Endodermal cell (in vitro differentiated cells): ENCODE data around the gene TUBB2A.

GRCh38 chr6:2891654-2892363 is 11.3 kb downstream of the SERPINB9 start:
- PRO-cap, result no peak

DNA sequence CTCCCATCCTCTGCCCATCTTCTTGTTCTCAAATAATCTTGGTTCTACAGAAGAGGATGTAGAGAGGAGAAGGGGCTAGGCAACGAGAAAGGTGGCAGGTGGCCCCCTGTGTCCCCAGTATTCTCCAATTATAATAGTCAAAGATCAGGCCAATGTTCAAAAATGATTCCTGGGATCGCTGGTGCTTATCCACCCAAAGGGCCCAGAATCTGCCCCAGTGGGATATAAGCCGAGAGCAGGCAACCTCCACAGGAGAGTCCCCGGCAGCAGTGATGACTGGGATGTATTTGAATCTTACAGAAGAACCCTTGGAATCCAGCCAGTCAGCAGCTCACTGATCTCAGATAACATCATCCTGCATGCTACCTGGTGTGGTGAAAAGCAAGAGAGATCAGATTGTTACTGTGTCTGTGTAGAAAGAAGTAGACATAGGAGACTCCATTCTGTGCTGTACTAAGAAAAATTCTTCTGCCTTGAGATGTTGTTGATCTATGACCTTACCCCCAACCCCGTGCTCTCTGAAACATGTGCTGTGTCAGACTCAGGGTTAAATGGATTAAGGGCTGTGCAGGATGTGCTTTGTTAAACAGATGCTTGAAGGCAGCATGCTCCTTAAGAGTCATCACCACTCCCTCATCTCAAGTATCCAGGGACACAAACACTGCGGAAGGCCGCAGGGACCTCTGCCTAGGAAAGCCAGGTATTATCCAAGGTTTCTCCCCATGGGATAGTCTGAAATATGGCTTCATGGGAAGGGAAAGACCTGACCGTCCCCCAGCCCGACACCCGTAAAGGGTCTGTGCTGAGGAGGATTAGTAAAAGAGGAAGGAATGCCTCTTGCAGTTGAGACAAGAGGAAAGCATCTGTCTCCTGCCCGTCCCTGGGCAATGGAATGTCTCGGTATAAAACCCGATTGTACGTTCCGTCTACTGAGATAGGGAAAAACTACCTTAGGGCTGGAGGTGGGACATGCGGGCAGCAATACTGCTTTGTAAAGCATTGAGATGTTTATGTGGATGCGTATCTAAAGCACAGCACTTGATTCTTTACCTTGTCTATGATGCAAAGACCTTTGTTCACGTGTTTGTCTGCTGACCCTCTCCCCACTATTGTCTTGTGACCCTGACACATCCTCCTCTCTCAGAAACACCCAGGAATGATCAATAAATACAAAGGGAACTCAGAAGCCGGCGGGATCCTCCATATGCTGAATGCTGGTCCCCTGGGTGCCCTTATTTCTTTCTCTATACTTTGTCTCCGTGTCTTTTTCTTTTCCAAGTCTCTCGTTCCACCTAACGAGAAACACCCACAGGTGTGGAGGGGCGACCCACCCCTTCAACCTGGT is 5.7 kb upstream of the SERPINB9 start:
- PRO-cap, result bidirectional peak, plus-strand start at position 340 of the sequence, minus-strand start at position 274 of the sequence; bidirectional peak, plus-strand start at position 932 of the sequence, minus-strand start at position 790 of the sequence; unidirectional peak, plus-strand start at position 1,183 of the sequence

DNA sequence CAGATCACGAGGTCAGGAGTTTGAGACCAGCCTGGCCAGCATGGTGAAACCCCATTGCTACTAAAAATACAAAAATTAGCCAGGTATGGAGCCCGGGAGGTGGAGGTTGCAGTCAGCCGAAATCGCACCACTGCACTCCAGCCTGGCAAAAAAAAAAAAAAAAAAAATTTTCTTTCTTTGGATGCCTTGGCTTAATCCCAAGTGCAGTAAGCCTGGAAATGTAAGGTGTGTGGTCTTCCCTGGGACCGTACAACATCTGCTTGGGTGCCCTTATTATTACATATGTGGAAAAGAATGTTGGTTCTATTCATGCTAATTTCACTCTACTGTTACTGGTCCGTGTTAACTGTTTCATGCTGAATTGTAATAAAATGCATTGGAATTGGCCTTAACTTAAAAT is 1.5 kb downstream of the SERPINB6 start:
- PRO-cap, result no peak

DNA sequence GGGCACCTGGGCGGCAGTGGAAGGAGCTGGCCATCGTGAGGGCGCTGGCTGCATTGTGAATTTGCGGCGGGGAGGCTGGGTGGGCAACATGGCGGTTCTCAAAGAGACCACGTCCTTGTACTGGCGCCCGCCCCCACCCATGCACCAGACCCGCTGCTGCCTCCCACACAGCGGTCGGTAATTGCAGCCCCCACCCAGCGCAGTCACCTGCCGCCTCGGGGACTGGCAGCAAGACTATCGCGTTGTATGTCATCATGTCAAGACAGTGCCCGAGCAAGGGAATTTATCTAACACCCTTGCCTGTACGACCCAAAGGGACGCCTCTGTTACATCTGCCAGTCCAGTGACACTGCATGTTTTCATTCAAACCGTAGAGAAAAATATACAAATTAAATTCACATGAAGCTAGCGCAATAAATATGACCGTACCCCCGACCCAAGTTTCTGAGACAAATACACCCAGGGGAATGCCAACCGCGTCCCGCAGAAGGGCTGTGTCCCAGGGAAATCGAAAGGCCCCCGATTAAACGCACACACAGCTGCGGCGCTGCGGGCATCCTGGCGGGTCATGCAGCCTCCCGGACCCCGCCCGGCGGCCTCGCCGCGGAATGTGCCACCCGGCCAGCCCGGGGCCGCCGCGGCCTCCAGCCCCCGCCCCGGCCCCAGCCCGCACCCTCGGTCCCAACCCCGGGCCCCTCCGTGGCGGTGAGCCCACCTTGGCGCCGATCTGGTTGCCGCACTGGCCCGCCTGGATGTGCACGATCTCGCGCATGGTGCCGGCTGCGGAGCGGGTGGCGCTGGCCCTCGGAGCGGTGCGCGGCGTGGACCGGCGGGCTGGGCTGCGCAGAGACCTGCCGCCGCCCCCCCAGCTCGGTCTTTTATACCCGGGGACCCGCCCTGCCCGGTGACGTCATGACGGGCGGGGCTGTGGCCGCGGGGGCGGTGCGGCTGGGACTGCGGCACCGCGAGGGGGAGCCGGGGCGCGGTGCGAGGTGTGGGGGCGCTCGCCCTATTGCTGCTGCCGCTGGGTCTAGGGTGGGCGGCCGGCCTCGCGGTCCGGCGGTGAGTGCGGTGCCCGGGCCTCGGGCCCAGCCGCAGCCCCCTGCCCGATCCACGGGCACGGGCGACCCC is at the start of gene TUBB2A:
Gene TUBB2A, minus strand, starts transcription at position 853 of the 1,131 bp plus-strand sequence.
- PRO-cap, result bidirectional peak, plus-strand start at position 1,027 of the sequence, minus-strand start at position 853 of the sequence

GRCh38 chr6:3159954-3160890 is 2.9 kb upstream of the TUBB2A start:
- PRO-cap, result no peak

DNA sequence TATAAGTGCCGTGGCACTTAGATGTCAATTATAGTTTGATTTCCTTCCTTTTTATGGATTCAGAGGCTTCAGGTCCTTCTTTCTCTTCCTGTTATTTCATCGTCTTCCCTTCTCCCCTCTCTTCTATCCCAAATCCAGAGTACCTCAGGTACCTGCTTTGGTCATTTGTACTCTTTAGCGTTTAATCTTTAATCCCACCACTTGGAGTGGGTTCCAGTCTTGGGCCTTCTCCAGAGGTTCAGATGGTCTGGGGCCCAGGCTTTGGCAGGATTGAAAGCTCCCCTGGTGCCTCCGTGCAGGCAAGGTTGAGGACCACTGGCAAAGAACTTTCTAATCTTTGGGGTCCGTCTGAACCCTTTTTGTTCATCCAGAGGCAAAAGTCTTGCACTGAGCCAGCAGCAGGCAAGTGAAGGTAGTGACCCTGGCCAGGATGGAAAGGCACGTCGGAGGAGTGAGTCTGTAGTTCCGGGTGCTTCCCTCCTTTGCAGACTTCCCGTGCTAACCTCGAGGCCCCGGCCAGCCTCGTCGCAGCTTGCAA is 9.7 kb downstream of the PSMG4 start:
- PRO-cap, result no peak

- PRO-cap, result no peak
These were observed 96.4 kb downstream of the PSMG4 start for GRCh38 chr6:3355294-3355462.

DNA sequence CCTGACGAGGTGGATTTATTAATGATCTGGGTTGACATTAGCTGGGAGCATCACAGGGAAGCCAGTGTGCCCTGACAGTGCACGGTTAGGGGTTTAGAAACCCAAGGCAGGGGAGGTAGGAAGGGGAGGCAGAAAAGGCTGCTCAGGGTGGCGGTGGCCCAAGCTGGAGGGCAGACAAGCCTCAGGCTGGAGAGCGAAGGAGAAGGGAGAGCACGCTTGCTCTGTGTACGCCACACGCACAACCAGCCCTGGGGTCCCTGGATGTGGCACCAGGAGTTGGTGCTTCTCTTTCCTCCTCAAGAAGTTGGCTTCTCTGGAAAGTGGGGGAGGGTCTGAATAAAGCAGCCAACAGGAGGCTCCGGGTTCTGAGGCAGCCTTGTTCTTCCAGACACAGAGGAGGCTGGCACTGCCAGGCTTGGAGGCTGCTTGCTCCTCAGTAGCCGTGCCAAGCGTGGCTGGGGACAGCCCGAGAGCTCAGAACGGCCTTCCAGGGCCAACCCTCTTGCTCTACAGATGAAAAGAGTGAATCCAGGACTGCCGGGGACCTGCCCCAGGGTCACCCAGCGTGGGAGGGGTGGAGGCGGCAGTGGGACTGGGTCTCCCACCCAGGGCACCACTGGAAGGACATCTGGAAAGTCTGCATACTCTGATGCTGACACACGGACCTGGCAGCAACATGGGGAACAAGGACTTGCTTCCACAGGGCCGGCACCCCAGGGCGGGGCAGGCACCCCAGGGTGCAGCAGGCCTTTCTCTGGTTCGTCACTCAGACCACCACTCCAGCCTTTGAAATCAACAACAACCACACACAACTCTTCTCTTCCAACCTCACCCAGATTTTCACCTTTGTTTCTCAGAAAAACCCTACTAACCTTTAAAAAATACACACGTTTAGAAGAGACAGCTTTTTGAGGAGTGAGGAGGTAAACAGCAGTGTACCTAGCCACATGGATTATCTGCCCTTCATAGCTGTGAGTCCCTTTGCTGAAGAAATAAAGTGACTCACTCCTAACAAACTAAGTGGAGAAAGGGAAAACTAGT is 70.4 kb downstream of the SLC22A23 start:
- PRO-cap, result no peak

DNA sequence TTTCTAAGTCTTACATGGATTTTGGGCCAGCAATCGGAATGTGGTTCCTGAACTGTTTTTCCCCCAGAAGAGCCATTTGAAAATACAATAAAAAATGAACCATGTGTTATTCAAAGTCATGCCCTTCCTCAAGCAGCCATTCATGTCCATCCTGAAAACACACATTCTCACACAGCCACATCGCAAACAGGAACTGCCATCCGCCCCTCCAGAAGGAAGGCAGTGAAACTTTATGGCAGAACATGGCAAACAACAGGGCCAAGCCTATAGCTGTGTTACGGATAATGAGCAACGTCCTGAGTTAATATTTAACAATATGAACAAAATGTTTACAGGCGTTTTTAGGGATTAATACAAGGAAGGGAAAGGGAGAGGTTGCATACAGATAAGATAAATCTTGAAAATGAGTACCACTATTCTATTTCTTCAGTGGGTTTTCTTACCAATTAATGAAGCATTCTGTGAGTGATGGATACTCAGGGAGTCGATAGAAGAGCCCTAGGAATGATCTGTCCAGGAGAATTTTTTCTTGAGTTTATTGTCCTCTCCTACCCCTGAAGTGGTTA is 57.5 kb downstream of the SLC22A23 start:
- PRO-cap, result no peak

GRCh38 chr6:3401598-3402579 is 55.0 kb downstream of the SLC22A23 start:
- PRO-cap, result no peak

DNA sequence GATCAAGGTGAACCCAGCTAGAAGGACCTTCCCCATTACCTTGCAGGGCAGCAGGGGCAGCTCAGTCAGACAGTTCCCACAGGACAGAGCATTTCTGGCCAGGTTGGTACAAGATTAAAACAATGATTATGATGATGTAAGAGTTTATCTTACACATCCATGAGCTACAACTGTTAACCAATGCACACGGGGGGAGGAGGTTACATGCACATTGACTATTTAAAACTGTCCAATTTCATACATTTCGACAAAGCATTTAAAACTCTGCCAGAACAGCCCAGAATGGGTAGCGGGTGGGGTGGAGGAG is 2.2 kb downstream of the SLC22A23 start:
- PRO-cap, result no peak

DNA sequence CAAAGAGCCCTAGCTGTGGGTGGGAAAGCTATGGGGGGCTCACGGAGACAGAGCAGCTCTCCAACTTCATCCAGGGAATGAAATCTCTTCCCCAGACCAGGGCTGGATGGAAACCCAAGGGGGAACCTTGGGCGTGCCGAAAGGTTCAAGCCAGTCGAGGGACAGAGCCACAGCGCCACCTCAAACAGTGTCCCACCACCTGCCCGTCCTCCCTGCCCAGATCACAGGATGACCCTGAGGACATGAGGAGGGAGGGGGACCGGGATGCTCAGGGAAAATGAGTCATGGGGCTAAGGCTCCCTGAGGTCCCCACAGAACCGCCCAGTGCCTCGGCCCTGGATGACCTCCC is 26.5 kb downstream of the PXDC1 start:
- PRO-cap, result no peak

DNA sequence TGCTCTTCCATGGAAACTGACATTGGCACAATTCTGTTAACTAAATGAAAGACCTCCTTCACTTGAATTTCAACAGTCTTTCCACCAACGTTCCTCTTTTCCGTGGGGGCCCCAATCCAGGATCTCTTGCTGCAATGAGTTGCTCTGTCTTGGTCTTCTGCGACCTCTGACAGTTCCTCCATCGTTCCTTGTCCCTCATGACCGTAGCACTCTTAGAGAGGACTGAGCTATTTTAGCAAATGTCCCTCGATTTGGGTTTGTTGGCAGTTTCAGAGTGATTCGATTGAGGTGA is 20.0 kb downstream of the PXDC1 start:
- PRO-cap, result no peak

- PRO-cap, result unidirectional peak, minus-strand start at chr6:3756412
These were observed 4.9 kb upstream of the PXDC1 start for GRCh38 chr6:3756309-3756955.

DNA sequence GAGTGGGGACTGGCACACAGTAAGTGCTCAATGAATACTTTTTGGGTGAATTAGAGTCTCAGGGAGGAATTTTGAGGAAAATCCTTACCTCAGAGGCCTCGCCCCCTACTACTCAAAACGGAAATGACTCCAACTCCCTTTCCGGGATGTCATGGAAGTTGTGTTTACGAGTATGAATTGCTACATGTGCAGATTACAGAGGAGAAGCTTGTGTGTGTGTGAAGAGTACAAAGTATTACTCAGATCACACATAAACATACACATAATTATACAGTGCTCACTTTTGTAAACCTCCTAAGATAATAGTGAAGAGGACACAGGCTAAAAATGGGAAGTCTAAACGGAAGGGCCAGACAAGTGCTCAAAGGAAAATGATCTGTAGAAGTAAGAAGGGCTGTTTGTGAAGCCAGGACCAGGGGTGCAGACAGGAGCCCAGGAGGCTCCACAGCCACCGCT is 43.4 kb upstream of the FAM50B start:
- PRO-cap, result no peak

DNA sequence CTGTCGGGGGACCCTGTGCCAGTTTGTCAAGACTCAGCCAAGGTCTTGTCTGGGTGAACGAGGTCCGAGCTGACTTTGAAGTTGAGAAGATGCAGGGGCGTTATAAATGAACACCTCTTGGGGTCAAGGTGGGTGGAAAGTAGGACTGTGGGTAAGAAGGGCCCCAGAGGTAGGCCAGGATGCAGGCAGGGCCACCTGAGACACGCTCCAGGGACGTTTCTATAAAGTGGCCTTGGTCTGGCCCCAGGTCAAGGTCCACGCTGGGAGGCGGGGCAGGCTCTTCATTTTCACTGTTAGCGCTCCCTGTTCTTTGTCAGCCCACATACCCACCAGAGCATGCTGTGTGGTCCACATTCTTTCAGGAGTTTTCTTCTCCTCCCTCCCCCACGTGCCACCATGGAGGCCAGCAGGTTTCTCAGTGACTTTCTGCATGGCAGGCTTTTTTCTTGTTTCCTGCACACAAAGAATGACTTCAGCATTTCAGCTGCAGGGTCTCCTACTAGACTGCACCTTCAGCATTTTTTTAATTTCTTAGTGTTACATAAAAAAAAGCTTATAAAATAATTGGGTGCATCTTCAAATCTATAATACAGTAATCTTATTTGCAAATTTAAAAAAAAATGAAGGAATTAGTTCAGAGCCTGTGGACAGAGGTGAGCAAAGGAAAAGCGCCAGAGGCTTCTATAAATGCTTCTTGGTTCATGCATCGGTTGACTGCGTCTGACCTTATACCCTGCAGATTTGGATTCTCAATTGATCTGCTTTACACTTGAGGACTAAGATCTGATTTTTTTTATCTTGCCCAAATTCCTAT is 57.5 kb downstream of the FAM50B start:
- PRO-cap, result no peak

DNA sequence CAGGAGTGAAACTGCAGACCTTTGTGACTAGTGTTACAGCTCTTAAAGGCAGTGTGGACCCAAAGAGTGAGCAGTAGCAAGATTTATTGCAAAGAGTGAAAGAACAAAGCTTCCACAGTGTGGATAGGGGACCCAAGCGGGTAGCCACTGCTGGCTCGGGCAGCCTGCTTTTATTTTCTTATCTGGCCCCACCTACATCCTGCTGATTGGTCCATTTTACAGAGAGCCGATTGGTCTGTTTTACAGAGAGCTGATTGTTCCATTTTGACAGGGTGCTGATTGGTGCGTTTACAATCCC is 55.3 kb upstream of the ECI2 start:
- PRO-cap, result no peak

GRCh38 chr6:4281470-4282471 is 146.4 kb upstream of the ECI2 start:
- PRO-cap, result unidirectional peak, plus-strand start at chr6:4282031

DNA sequence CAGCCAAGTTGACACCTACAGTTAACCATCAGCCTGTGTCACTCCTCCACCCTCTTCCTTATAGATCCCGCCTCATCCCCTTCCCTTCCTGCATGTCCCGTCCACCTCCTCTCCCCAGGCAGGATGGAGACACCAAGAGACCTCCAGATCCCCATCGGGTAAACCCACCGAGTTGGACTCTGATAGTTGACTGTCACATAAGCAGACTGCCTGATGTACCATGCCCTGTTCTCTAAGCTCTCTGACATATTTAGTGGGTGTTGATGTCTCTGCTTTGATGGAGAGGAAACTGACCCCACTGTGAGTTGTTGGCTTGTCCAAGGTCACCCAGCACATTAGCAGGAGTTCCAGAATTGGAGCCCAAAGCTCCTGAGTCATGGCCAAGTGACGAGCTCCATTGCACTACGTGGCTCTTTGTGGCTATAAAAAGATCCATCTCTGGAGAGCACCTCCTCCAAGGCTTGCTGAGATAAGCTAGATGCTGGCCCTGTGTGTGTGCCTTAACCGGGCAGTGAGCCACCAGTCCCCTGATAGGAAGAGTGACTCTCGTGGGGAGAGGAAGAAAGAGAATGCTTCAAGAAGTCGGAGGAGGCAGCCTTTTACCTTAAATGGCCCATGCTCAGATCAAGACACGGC is 235.9 kb upstream of the ECI2 start:
- PRO-cap, result no peak

GRCh38 chr6:4804968-4805795 is 29.0 kb downstream of the CDYL start:
- PRO-cap, result no peak